Measurements from ENCODE around the genes LBHD2 and ZFYVE21.

- RAMPAGE, long total RNA, result no peak
- RRBS, result no CpG with 5 or more reads among the region's 34 CpGs
Observed at GRCh38 chr14:102900684-102901674, 21.5 kb upstream of the AMN start.

DNA sequence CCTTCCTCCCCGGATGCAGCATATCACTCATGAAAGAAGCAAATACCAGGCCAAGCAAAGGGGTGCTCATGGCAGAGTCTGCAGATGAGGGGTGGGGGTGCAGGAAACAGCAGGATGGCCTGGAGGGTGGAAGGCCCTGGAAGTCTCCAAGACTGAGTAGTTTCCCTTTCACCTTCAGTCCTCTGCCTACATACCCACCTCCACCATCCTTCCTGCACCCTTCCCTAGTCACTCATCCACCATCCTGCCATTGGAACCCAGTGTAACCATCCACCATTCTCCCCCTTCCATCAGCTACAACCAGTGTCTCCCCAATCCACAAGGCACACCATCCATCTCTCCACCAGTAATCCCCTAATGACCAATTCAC, 4.4 kb upstream of the AMN start:
- RAMPAGE, long total RNA, result no peak
- RRBS, result 6% methylated on average over 1 of the region's 1 CpG

DNA sequence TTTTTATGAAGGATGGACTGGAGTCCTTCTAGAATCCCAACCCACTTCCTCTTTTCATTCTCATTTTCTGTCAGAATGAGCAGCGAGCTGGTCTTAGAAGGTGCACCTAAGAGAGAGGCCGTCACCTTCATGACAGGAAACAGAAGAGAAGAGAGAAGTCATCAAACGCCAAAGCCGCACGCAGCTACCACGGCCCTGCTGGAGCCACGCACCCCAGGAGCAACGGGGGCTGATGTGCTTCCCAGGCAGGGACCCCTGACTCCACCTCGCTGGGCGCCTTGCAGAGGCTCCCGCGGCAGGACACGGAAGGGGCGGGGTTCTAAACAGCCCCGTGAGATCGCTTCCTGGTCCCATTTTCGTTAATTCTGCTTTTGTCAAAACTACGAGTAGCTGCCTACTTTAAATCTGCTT, 24.1 kb downstream of the AMN start:
- RAMPAGE, long total RNA, result no peak
- RRBS, result no CpG with 5 or more reads among the region's 18 CpGs

- RAMPAGE, long total RNA, result no peak
- RRBS, result 94% methylated on average over 4 of the region's 21 CpGs
Observed at GRCh38 chr14:102948843-102949466, 26.5 kb downstream of the AMN start.

GRCh38 chr14:103083942-103084551, at the start of gene LBHD2:
Gene LBHD2, plus strand, starts transcription at chr14:103084210.
- RAMPAGE, long total RNA, result no peak
- RRBS, result 4% methylated on average over 35 of the region's 57 CpGs

GRCh38 chr14:103098147-103098472, 3.6 kb downstream of the EXOC3L4 start:
- RAMPAGE, long total RNA, result no peak
- RRBS, result 78% methylated on average over 5 of the region's 11 CpGs

GRCh38 chr14:103123649-103124033, 380 bp downstream of the TNFAIP2 start:
- RAMPAGE, long total RNA, result no peak
- RRBS, result 2% methylated on average over 20 of the region's 28 CpGs

- RAMPAGE, long total RNA, result no peak
- RRBS, result no CpG with 5 or more reads among the region's 13 CpGs
Observed at GRCh38 chr14:103128387-103128825, 5.1 kb downstream of the TNFAIP2 start.

- RAMPAGE, long total RNA, result no peak
- RRBS, result 60% methylated on average over 3 of the region's 31 CpGs
Observed at GRCh38 chr14:103137693-103138431, 14.6 kb downstream of the TNFAIP2 start.

GRCh38 chr14:103186896-103187709, 63.8 kb downstream of the TNFAIP2 start:
- RAMPAGE, long total RNA, result no peak
- RRBS, result no CpG with 5 or more reads among the region's 12 CpGs

GRCh38 chr14:103194396-103194595, 71.0 kb downstream of the TNFAIP2 start:
- RAMPAGE, long total RNA, result no peak
- RRBS, result no CpG with 5 or more reads among the region's 2 CpGs

DNA sequence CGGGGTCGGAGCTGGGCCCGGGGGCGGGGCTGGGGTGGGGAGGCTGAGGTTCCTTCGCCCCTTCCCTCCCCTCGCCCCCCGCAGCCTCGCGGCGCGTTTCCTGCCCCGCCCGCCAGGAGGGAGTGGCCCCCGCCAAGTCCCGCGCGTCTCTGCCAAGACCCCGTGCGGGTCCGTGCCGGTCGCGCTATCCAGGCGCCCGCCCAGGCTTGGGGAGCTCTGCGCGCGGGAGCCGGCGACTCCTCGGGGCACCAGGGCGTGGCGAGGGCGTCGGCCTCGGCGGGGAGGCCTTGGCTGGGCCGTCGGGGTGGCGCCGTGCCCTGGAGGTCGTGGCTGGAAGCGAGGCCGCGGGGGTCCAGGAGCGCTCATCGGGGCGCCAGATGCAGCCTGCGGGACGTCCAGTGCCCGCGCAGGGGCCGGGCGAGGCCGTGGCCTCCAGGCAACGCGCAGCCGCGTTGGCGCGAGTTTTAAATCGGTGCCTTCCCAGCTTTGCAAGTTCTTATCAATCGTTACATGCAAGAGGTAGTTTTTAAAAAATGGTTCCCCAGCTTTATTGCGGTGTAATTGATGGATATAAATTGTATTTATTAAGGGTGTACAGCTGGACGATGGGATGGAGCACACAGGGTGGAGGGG, 97.4 kb downstream of the TNFAIP2 start:
- RAMPAGE, long total RNA, result no peak
- RRBS, result 3% methylated on average over 17 of the region's 65 CpGs

- RAMPAGE, long total RNA, result no peak
- RRBS, result no CpG with 5 or more reads among the region's 5 CpGs
Observed at GRCh38 chr14:103243803-103244472, 90.1 kb upstream of the EIF5 start.

- RAMPAGE, long total RNA, result no peak
- RRBS, result no CpG with 5 or more reads among the region's 7 CpGs
Observed at GRCh38 chr14:103332505-103332874, 1.5 kb upstream of the EIF5 start.

DNA sequence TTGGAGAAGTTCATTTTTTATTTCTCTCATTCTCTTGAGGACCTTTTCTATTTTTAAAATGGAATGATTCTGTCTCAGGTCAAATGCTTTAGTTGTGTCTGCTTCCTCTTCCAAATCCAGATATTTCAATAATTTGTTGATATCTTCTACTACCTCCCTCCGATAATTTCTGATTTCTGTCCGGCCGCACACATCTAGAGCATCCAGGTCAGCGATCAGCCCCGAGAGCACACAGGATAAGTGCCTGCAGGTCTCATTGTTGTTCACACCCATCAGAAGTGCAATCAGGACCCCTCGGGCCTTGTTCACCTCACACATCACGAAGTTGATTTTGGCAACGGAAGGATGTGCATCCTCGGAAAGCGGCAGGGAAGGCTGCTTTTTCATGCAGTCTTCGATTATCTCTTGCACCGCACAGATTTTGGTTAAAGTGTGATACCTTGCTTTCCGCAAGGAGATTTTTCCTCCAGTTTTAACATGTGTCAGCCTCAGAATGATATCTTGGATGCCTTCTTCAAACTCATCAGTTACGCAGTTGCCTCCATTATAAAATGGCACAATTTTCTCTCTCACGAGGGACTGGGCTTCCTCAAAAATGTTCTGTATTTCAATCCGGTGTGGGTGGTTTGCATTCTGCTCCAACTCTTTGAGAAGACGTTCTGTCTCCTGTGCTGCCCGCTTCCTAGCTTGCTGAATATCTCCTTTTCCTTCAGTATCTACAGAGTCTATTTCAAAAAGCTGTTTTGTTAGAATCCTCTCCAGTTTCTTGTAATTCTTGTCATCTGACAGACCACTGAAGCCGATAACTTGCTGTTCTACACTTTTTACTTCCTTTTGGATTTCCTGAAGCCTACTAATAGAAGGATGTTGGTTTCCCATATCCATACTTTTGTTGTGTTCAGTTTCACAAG, 1.9 kb downstream of the BAG5 start:
- RAMPAGE, long total RNA, result no peak
- RRBS, result no CpG with 5 or more reads among the region's 19 CpGs

DNA sequence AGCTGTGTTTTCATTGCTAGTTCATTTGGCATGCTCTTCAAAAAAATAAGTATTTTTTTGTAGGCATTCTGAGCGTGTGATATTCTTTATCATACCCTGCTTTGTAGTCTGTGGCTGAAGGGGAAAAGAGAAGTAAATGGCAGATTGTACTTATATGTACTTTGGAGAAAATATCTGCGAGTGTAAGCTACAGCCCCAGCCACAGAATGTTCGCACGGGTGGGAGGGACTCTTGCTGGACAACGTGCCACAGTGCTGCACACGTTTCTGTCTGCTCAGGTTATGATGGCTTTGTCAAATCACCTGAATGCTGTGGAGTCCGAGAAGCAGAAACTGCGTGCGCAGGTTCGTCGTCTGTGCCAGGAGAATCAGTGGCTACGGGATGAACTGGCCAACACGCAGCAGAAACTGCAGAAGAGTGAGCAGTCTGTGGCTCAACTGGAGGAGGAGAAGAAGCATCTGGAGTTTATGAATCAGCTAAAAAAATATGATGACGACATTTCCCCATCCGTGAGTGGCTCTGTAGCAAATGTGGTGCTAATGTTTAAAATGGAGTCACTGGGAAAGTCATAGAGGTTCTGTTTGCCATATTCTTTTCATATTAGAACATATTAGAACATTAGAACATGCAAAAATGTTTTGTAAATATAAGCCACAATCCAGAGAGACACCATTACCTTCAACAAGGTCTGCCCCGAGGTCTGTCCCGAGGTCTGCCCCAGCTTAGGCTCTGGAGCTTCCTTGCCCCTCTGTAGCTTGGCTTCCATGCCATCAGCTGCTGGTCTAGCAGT, 28.5 kb downstream of the KLC1 start:
- RAMPAGE, long total RNA, result no peak
- RRBS, result no CpG with 5 or more reads among the region's 17 CpGs

GRCh38 chr14:103715583-103716057, at the start of gene ZFYVE21:
Gene ZFYVE21, plus strand, starts transcription at chr14:103715810.
- RAMPAGE, long total RNA, result start-site peak on the plus strand at chr14:103715792-103715833, 630 and 179 reads in 2 replicates
- RRBS, result 0% methylated on average over 3 of the region's 67 CpGs

DNA sequence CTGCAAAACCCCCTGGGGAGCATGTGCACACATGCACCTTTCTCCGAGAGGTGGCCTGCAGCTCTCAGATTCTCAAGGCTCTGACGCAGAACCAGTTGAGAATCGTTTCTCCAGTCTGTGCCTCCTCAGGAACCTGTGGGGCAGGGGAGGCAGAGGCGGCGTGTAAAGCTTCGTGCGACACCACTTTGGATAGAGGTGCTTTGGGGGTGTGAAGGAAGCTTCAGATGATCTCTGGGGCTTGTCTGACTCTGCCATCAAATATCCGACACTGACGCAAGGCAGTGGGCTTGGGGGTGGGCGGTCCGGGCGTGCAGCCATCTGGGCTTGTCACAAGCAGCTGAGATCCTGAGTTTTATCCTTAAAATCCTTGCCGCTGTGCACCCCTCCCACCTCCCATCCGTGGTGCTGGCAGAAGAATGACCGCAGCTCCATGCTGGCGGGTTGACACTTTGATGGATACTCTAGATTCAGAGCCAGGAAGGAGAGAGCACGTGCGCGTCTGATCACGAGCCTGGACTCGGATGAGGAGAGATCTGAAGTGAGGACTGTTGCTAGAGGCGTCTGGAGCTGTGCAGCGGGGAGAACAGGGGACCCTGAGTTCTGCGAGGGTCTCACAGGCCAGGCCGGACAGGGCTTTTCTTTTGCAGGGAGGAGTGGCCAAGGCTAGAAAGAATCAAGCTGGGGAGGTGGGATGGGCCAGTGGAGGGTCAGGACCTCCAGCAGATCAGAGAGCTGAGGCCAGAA, 2.9 kb downstream of the ZFYVE21 start:
- RAMPAGE, long total RNA, result no peak
- RRBS, result no CpG with 5 or more reads among the region's 25 CpGs

DNA sequence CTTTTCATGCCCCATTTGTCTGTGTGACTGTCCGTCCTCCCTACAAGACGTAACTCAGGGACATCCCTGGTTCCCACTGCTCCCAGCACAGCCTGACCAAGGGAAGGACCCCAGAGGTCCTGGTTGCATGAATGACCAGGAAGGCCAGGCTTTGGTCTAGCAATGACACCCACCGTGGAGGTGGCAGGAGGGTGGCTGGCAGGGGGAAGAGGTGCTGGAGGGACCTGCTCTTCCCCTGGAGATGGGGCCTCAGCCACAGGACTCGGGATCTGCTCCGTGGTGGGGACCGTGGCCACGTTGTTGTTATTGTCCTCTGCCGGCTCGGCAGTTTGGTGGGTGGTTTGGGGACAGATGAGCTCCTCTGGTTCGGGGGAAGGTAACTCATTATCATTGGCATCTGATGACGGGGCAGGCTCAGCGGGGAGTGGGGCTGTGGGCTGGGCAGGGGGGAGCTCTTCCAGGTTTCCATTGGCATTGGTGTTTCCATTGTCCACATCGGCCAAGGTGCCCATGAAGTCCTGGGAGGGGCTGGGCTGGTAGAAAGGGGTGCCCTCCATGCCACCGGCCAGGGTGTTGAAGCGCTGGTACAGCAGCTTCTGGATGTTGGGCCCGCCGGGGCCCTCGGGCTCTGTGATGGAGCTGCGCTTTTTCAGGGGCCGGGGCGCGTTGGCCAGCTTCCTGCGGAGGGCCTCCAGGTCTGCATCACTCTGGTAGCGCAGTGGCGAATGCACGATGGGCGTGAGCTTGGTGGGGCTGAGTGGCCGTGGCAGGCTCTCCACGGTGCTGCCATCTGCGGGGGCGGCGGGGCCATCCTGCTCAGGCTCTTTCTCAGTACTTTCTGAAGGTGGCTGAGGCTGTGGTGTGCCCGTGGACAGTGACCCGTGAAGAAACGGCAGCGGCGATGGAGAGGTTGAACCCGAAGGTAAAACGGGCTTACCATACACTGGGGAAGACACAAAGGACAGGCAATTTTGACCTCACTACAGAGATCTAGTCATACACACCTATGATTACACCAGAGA, 24.4 kb downstream of the ZFYVE21 start:
- RAMPAGE, long total RNA, result no peak
- RRBS, result 98% methylated on average over 5 of the region's 39 CpGs

GRCh38 chr14:103778590-103778984, 63.0 kb downstream of the ZFYVE21 start:
- RAMPAGE, long total RNA, result no peak
- RRBS, result no CpG with 5 or more reads among the region's 4 CpGs